Trachea (tissue), 1 donor: ENCODE measurements around the gene WNT11.

DNA sequence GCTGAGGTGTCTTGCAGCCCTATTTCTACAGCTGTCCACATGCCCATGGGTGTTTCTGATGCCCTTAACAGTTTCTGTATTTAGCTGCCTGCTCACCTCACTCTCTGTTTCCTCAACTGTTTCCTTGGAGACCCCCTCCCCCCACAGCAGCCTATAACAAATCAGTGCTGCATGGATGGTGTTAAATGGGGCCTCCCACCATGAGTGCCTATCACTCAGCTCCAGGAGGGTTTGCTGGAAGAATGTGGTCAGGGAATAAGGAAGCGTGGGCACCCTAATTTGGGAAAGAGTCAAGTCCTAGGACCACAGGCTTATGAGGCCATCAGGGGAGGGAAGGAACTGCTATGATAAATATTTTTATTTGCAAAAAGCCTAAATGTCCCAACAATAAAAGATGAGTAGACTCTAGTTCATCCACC, 8.6 kb downstream of the KLHL35 start:
- PRO-cap: no peak

- PRO-cap: no peak
Measured at GRCh38 chr11:75503707-75504065, 22.1 kb downstream of the GDPD5 start.

- PRO-cap: no peak
Measured at GRCh38 chr11:75507800-75508717, 17.7 kb downstream of the GDPD5 start.

DNA sequence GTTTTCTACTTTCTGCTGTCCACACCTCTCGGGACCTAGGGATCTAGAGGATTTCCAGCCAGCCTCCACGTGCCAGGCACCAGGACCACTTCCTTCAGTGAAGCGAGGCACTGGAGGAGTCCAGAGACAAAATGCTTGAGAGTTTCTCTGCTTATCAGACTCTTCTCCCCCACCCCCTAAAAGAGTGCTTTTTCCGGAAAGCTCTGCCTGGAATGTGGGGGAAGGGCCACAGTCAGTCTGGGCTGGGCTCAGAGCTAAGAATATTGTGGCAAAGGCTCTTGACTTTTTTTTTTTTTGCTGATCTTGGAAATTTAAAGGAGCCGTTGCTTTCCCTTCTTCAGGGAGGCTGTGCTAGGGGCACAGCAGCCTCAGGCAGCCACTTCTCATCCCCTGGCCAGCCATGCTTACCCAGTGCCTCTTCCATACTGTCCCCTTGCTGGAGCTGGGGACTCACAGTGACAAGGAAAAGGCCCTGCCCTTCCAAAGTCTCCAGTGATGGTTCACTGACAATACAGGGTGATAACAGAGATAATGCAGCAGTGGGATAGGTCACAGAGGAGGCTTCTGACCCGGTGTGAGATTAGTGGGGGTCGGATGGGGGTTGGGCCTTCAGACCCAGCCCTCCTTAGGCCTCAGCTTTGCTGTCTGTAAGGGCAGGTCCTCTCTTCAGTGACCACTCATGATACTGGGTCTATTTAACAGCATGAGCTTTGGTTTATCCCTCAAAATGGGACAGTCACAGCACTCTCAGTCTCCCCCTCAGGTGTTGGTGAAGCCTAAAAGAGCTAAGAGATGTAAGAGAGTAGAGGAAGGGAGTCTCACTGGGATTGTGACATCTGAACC, 2.8 kb upstream of the SERPINH1 start:
- PRO-cap: bidirectional peak, plus-strand start at position 300 of the sequence, minus-strand start at position 214 of the sequence

DNA sequence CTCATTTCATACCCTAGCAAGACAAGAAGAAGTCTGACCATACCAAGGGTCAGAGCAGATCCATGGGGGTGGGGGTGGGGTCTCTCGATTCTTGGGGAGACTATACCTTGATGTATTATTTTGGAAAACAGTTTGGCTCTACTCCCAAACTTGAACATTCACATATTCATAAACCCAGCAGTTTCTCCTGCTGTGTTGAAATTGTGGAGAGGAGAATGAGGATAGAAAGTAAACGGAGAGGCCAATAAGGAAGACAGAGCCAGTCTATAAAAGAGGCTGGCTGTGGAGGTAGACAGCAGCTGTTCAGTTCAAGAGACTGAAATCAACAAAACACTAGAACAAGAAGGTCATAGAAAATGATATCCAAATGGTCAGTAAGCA, 2.0 kb upstream of the MOGAT2 start:
- PRO-cap: no peak

DNA sequence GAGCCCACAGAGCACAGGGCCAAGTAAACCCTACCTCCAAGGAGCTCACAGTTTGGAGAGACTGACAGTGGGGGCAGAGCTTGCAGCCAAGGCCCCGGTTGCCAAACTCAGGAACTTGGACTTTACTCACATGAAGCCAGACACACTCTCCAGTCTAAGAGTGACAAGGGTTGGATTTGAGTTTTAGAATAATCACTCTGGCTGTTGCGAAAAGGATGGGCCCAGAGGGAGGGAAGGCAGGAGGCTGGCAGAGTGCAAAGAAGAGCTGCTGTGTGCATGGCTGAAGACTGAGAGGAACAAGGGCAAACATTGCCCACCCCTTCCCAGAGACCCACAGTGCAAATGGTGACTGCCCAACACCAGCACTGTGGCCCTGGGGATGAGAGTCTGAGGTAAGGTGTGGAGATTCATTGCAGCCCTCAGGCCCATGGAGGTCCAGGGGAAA, 19.2 kb upstream of the UVRAG start:
- PRO-cap: no peak

GRCh38 chr11:75802252-75802726, 12.7 kb upstream of the UVRAG start:
- PRO-cap: no peak

DNA sequence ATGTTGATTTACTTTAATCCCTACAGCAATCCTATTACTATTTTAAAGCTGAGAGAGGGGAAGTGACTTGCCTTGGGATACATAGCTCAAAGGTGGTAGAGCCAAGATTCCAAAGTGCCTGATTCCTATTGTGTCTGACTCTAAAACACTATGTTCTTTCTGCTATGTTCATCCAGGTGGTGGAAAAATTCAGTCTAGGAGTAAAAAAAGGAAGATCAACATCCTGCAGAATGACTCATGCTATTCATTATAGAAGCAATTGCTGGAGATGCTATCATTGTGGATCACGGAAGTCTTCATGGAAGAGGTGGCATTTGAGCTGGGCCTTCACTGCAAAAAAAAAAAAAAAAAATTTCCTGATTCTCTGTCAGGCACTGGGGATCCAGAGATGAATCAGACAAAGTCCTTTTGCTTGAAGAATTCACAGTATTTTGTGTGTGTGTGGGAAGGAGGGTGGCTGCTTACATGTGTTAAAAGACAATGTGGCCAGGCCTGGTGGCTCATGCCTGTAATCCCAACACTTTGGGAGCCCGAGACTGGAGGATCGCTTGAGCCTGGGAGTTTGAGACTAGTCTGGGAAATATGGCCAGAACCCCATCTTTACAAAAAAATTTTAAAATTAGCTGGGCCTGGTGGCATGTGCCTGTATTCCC, 1.4 kb upstream of the UVRAG start:
- PRO-cap: no peak

DNA sequence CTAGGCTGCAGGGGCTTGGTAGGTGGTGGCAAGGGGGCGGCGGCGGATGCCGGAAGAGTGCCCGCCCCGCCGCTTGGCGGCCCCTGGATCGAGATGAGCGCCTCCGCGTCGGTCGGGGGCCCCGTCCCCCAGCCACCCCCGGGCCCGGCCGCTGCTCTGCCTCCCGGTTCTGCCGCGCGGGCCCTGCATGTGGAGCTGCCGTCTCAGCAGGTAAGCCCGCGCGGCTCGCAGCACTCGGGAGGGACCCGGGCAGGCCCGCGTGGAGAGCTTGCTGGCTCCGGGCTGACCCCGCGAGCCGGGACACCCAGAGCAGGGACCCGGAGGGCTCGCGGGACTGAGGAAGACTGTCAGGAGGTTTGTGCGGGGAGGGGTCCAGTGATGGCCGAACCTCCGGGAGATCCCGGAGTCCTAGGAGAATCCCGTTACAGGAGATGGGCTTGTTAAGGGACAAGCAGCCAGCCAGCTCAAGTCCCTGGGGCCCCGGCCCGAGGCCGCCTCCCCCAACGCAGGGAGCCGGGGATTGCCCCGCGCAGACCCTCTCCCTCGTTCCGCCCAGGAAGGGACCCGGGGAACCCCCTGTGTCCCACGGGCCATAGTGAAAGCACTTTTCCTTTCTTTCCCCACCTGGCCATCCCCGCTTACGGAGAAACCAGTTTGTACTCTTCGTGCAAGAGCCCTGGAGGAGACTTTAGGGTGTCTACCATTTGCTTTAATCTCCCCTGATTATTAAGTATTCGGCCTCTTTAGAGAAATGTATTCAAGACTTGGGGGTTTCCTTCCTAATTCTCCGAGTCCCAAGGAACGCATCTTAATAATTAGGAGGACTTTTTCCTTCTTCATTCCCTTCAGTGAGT, 532 bp downstream of the UVRAG start:
- PRO-cap: unidirectional peak, minus-strand start at position 505 of the sequence

DNA sequence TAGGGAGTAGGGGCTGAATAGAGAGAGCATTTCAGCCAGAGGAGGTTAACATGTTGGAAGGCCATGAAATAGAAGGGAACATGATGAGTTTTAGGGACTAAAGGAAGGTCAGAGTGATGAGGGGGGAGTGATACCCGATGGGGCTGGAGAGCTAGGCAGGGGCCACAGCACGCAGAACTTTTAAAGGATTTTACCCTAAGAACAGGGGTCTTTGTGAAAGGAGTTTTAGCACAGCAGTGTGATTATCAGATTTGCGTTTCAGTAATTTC, 74.9 kb downstream of the UVRAG start:
- PRO-cap: no peak

DNA sequence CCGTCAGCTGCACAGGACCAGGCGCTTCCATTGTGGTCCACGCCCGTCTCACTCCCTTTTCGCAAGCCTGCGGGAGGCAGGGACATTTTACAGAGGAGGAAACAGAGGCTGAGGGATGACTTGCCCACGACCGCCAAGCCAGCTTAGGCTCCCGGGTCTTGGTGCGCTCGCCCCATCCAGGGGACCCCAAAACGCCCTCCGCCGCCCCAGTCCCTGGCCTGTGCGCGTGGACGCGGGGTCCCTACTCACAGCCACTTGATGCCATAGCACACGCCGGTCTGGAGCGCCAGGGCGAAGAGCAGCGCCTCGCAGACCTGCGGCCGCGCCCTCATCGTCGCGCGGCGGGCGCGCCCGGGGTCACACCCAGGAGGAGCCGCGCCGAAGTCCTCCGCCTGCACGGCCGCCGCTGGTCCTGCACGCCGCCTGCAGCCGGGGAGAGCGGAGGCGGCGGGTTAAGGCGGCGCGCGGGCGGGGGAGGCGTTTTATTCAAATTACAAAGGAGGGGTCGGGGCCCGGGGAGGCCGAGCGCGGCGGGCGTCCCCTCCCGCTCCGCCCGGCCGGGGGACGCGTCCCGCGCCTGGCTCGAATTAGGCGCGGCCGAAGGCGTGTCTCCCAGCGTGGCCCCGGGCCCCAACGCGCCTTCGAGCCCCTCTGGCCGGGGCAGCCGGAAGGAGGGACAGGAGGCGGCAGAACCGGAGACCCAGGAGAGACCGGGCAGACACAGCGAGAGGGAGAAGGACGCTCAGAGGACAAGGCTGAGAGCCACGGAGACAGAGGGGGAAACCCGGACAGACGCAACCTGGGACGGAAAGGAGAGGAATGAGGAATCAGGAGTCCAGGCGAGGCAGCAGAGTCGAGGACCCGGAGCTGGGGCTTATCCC, at the start of gene WNT11:
Gene WNT11 (minus strand): TSS at position 427 of the 881 bp plus-strand sequence.
- PRO-cap: bidirectional peak, plus-strand start at position 395 of the sequence, minus-strand start at position 425 of the sequence

- PRO-cap: bidirectional peak, plus-strand start at chr11:76235157, minus-strand start at chr11:76235005
Measured at GRCh38 chr11:76234692-76235669, 28.7 kb upstream of the WNT11 start.

DNA sequence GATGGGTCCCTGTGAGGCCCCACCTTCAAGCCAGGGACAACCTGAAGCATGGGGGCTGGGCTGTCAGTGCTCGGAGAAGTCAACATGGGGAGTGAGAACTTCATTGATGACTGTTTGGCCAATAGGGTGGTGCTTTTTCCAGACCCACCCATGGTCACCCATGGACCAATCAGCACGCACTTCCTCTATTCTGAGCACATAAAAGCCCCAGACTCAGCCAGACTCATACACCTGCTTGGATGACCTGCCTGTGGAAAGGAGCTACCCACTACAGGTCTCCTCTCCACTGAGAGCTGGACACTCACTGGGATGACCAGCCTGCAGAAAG, 44.2 kb upstream of the WNT11 start:
- PRO-cap: no peak

GRCh38 chr11:76455191-76455841, 10.5 kb downstream of the EMSY start:
- PRO-cap: no peak

GRCh38 chr11:76656787-76657099, 13.8 kb downstream of the LRRC32 start:
- PRO-cap: no peak

- PRO-cap: bidirectional peak, plus-strand start at chr11:76669970, minus-strand start at chr11:76669958
Measured at GRCh38 chr11:76669734-76670520, 620 bp downstream of the LRRC32 start.

GRCh38 chr11:76784058-76785067, 1.2 kb downstream of the TSKU start:
- PRO-cap: bidirectional peak, plus-strand start at chr11:76784148, minus-strand start at chr11:76784003

- PRO-cap: no peak
Measured at GRCh38 chr11:76796302-76797522, 13.6 kb downstream of the TSKU start.

- PRO-cap: no peak
Measured at GRCh38 chr11:76839333-76839820, 21.3 kb upstream of the ACER3 start.

- PRO-cap: no peak
Measured at GRCh38 chr11:76885796-76886467, 25.2 kb downstream of the ACER3 start.